ENCODE measurements around a stretch of chr17.

DNA sequence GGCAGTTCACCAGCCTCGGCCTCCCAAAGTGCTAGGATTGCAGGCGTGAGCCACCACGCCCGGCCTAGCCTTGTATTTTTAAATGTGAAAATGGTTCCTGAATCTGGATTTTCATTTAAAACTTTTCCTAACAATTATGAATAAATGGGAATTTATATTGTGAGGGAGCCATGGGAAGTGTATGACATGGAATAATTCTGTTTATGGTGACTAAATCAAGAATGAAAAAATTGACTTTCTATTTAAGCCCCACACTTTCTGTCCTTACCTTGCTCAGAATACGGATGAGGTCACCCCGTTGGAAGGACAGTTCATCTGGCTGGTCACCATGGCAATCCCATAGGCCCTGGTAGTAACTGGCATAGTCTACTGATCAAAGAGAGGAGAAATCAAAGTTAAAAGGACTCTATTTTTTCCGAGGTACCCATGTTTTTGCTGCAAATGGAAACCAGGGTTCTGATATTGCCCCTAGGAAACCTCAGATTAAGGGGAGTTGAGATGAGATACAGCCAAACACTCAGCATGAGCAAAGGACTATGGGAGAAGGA lies 54.7 kb downstream of the SNX11 start:
- PRO-cap, result no peak

DNA sequence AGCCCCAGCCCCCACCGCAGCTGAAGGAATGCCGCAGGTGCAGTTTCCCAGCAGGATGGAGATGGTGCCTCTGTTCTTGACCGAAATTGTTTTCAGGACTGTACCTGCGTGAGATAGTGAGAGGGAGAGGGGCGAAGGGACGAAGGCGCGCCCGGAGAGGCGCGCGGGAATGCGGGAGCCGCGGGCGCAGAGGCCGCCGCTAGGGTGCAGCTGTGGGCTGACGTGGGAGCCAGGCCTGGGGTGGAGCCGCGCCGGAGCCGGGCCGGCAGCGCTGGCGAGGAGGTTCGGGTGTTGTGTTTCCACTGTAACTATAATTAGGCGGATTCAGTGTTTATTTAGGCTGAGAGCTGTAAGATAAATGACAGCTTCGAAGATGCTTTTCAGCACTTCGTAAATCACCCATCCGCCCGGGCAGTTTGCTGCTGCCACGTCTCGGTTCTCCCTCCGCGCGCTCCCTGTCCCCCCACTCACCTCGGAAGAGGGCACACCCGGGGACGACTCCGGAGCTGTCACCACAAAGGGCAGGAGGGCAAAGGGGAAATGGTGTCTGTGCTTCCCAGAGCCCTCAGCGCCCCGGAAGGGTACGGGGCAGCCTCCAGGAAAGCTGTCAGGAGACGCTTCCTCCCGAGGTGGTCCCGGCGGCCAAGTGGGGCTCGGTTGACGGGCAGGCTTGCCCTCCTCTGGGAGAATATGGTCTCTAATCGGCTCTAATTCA lies 38.2 kb downstream of the HOXB1 start:
- PRO-cap, result no peak

DNA sequence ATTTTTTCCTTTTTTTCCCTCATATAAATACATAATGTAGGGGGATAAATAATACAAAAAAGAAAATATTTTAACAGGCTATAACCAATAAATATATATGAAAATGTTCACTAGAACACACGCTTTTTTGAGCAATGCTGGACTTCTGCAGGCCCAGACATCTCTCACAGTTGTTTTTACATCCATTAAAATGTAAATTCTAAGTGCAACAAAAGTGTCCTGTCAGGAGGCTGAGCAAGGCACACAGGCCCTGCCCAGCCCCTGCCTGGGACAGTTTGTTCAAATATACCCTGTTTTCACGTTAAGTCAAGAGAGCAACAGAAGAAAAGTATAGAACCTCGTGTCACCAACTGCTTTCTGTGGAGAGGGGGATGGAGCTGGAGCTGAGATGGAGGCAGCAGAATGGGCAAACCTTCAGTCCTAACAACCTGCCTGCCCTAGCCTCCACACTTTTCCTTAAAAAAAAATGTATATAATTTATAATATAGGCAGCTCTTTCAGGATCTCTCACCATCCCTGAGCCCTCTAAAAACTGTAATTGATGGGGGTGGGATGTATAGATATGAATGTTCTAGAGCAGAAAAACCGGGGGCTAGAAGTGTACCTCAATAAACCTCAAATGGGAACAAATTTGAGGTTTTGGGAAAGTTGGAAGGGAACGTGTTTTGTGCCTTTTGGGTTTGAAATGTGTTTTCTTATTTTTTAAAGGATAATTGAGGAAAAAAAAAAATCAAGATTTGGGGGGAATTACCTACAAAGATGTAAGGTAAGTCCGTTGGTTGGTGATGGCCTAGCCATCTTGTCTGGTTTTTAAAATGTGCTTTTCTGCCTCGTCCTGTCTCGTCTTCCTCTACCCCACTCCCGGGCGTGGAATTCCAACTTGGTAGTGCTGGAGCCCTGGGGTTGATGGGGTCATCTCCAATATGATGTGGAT lies 4.5 kb upstream of the HOXB2 start:
- PRO-cap, result no peak

GRCh38 chr17:48565447-48566401 lies 12.4 kb downstream of the HOXB4 start:
- PRO-cap, result no peak

DNA sequence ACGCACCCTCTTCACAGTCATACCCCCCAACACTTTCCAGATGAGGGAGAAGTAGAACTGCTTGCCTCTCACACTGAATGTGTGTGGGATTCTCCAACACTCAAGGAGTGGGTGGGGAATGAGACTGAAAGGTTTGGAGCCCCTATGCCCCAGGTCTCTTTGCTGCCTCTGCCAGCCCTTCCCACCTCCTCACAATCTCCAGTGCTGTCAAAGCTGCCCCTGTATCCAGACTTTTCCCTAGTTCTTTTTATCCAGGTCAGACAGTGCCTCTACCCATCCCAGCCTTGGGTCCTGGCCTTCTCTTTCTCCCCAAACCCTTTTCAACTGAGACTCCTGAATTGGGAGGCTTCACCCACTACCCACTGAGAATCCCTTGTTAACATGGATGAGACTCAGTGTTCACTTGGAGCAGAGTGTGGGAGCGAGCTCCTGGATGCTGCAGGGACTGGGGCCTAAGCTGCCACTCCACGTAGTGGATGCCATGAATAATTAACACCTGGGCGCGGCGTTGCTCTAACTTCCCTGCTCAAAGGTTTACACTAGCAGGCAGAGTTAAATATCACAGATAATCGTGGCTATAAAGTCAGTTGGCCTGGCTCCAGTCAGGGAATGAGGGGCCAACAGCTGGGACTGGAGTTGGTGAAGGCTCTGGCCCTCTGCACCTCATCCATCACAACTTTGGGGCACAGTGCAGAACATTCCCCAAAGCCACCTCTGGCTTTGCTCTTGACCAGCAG lies 11.2 kb downstream of the HOXB4 start:
- PRO-cap, result no peak

- PRO-cap, result no peak
These were observed 8.2 kb downstream of the HOXB4 start for GRCh38 chr17:48569886-48570341.

DNA sequence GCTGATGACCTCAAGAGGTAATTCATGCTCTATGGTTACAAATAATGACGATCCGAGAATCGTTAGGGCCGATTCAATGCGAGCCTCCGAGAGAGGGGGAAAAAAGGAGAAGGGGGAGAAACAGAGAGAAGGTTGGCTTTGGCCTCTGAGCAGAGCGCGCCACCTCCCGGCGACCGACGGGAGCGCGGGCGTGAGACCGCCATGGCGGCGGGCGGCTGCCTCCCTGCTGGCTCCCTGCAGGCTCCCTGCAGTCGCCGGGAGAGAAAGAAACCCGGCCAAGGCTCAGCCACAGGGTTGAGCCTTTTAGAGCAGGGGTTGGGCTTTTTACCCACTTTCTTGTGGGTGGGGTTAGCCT lies 281 bp upstream of the HOXB5 start:
- PRO-cap, result no peak

DNA sequence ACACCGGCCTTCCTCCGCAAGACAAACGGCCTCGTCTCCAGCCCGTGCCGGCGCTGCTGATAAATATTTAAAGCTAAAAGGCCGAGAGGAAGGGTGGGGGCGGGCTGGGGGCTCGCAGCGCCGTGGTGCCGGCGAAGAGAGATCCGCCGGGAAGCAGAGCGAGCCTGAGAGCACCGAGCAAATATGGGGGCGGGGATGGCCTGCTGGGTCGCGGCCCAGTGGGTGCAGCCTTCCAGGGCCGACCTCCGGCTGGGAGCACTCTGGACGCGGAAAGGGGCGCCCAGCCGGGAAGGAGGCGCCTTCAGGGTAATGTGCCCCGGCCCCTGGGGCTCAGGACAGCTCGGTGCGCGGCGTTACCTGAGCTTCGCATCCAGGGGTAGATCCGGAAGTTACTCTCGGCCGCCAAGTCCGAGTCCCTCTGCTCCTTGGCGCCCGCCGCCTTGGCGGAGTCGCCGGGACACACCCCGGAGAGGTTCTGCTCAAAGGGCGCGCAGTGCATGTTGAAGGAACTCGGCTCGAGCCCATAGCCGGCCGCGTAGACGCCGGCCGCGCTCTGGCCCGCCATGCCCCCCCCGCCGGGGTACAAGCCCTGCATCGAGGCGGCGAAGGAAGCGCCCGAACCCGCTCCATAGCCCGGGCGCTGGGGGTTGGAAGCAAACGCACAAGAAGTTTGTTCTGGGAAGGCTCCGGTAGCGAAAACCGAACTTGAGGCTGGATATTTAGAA lies 493 bp downstream of the HOXB7 start:
- PRO-cap, result bidirectional peak, plus-strand start at position 196 of the sequence, minus-strand start at position 183 of the sequence; bidirectional peak, plus-strand start at position 524 of the sequence, minus-strand start at position 451 of the sequence

DNA sequence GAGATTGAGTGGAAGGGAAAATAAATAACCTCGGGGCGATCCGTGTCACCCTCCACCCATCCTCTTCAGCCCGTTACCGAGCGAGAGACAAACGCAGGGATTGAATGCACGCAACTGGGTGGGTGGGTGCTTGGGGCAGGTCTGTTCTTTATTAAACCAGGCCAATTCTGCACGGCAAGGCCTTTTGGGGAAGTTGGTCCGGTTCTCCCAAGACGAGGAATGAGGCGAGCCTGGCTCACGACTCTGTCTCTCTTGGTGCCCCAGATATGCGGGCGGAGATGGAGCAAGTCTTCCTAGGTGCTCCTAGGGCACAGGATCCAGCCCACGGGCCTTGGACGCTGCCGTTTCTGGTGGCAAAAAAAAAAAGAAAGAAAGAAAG lies 430 bp upstream of the HOXB7 start:
- PRO-cap, result bidirectional peak, plus-strand start at position 90 of the sequence, minus-strand start outside the sequence; bidirectional peak, plus-strand start outside the sequence, minus-strand start at position 221 of the sequence

- PRO-cap, result bidirectional peak, plus-strand start at chr17:48621005, minus-strand start at chr17:48620977
These were observed 5.5 kb upstream of the HOXB8 start for GRCh38 chr17:48620109-48621434.

GRCh38 chr17:48643256-48643716 lies 17.1 kb upstream of the HOXB9 start:
- PRO-cap, result bidirectional peak, plus-strand start at chr17:48643899, minus-strand start at chr17:48643650

DNA sequence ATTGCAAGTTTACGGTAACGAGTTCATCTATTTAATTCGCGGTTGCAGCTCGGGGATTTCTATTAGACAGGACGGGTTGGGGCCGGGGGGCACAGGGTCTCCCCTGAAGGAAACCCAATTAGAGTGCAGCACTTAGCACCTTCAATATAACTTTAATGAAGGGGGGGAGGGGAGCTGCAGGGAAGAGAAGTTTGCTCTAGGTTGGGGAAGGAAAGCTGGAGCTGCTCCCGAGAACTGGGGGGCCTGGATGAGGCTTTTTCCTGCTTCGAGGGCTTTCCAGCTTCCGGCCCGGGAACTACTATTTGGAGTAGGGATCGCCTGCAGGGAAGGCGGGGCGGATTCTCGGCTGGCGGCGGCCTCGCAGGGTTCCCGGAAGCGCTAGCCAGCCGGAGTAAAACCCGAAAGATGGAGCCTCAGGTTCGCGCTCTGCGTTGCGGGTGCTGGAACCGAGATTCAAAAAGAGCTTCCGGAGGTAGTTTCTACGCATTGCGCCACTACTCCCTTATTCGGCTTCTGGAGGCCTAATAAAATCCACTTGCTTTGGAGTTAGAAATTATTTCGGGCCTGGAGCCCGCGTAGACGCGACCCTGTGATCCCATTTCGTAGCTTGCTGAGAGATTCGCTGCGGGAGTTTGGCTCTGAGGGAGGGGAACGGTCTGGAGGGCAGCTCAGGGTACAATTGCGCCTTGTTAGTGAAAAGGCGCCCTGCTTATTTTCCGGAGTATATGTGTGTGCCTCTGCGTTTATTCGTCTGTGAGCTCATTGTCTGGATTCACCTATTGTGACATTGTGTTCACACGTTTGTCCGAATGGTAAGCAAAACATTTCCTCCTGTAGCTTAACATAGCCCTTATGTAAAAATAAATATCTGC lies 551 bp downstream of the PRAC2 start:
- PRO-cap, result bidirectional peak, plus-strand start at position 394 of the sequence, minus-strand start at position 276 of the sequence

DNA sequence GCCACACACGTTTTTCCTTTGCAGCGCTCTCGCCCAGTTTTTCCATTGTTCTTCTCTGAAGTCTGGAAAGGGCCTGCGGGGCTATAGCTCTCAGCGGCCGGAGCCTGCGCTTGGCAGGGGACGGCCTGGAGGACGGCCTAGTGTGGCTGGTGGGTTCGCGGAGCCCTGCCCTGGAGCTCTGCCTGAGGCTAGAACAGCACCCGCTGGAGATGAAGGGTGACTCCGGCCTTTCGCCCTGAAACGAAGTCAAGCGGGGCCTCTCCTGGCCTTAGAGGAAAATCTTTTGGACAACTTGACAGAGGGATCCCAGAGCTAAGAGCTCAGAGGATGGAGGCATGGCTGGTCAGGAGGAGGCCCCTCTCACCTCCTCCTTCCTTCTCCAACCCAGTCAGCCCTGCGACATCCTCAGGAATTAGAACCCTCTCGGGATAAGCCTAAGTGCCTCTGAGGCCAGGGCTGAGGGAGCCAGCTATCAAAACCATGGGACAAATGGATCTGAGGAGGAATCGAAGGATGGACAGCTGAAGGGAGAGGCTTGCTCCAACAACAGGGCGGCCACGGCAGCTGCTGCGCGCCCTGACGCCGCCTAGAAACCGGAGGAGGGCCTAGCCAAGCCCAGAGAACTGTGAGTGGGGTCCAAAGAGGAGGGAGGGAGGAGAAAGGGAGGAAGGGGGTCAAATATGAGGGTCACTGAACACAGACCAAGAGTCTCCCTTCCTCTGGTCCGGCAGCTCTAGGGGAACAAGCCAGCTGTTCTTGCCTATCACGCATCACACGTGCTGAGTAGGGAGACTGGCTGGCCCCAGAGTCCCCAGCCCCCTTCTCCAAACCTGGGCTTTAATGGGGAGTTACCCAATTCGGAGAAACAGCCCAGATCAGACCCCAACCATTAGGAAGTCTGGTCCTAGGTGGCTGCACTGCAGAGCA lies 5.7 kb upstream of the HOXB13 start:
- PRO-cap, result no peak

GRCh38 chr17:48795291-48796482 lies 21.3 kb downstream of the TTLL6 start:
- PRO-cap, result unidirectional peak, plus-strand start at chr17:48795936

GRCh38 chr17:48837881-48838341 lies 7.1 kb downstream of the CALCOCO2 start:
- PRO-cap, result no peak

DNA sequence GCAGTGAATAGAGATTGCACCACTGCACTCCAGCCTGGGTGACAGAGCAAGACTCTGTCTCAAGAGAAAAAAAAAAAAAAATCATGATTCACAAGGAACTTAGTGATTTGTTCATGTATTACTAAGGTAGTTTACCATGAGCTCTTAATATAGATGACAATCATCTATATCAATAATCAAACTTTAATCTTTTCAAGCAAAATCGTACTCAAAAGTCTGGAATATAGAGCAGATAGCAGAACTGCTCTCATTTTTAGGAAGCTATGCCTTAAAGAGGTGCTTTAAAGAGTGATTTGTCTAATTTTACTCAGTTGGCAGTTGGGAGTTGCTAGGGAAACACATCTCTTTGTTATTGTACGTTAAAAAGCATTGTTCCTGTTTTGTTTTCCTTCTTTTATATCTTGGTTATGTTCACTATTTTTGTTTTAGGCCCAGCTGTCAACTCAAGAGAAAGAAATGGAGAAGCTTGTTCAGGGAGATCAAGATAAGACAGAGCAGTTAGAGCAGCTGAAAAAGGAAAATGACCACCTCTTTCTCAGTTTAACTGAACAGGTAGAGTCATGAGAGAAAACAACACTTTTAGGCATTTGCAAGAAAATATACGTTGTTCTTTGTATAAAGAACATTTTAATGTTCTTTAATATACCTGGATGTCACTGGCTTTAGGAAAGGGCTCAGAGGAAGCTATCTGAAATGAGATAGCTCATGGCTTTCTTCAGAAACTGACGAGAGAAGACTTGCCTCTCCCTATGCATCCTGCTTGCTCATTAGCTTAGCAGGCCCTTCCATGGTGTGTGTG lies 21.4 kb downstream of the CALCOCO2 start:
- PRO-cap, result no peak

- PRO-cap, result no peak
These were observed 23.3 kb upstream of the ATP5MC1 start for GRCh38 chr17:48869171-48869757.

DNA sequence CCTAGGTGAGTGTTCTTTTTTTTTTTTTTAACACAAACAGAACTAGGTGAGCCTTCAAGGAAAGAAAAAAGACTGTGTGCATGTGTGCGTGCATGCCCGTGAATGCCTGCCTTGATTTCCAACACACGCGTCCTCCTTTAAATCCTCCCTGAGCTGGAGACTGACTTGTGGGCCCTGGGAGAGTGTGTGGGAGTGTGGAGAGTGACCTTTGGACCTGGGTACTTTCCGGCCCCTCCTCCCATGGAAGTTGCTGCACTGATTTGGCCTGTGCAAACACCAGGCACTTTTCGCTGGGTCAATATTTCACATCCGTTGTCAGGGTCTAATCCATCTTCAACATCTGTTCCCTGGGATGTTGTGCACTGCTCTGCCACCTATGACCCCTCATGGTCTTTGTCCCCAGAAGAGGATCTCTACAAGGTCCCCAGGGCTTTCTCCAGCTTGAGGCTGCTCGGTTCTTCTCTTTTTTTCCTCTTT lies 21.0 kb upstream of the ATP5MC1 start:
- PRO-cap, result bidirectional peak, plus-strand start at position 255 of the sequence, minus-strand start at position 155 of the sequence

DNA sequence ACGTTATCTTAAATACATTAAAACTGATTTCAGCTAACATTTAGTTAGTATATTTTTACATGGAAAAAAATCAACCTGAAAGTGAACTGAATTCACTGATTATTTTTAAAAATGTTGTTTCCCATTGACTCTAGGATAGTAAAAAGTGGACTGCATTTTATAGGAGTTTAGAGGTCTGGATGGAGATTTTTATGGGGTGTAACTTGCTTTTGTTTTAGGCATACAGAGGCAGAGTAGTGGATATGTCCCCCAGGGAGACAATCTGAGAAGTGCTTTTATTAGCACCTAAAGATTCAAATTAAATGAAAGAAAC lies 2.8 kb upstream of the IGF2BP1 start:
- PRO-cap, result no peak

DNA sequence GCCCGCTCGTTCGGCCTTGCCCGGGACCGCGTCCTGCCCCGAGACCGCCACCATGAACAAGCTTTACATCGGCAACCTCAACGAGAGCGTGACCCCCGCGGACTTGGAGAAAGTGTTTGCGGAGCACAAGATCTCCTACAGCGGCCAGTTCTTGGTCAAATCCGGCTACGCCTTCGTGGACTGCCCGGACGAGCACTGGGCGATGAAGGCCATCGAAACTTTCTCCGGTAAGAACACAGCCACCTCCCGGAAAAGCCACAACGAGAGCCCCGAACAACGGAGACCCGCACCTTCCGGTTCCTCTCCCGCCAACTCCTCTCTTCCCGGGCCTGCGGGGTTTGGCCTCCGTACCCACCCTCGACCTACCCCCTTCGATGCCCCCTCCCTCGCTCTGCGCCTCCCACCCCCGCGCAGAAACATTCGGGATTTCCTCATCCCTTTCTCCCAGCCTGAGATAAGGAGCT lies 541 bp downstream of the IGF2BP1 start:
- PRO-cap, result no peak

Data from mucosa of descending colon (tissue), 1 donor.